Vermiform appendix (tissue), 1 donor: ENCODE measurements around a stretch of chr15.

DNA sequence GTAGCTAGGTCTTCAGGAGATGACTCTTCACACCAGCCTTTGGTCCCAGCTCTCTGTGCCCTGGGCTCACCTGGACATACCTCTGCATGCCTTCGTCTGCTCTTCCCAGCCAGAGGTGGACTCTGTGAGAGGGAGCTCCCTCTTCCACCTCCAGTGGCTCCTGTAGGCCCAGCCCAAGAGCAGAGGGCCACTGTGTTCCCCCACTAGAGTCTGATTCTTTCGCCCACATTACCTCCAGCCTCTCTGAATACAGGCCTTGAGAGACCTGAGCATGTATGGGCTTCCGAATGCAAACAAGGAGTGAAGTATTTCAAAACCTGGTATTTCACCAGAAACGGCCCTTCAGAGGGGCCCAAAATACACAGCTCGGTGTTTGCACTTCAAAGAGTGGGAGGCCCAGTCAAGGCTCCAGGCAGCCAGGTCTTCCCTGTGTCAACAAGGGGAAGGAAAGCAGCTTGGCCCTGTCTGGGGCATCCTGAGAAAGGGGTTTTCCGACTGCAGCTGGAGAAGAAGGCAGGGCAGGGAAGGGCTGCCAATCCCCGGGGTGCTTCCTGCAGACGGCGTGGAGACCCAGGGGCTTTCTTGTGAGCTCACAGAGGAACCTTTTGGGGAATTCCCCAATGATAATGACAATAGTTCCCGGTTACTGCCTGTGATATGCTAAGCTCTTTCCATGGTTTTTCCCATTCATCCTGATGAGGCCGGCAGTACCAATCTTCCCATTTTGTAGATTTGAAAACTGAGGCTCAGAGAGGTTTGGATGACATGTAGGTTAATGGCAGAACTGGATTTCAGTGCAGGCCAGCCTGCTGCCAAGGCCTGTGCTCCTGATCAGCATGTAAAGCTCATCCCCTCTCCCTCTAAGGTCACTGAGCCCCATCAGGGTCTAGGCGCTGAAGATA, 42.8 kb upstream of the TLE3 start:
- PRO-cap = no peak

GRCh38 chr15:70248643-70249063, 150.9 kb upstream of the TLE3 start:
- PRO-cap = no peak

DNA sequence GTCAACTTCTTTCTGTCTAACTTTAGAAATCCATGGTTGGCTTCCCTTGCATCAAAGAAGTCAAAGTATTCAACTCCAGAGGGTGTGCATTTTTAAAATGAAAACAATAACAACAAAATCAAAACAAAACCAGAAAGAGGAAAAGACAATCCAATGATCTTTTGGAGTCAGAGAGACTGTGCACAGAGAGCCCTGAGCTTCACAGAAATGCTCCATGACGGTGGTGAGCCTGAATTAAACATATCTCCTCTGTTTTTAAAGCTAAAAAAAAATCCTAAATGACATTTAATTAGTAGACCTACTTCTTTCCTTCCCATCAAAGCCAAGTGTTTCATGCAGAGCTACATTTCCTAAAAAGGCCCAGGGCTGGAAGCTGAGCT, 230.7 kb upstream of the TLE3 start:
- PRO-cap = no peak

DNA sequence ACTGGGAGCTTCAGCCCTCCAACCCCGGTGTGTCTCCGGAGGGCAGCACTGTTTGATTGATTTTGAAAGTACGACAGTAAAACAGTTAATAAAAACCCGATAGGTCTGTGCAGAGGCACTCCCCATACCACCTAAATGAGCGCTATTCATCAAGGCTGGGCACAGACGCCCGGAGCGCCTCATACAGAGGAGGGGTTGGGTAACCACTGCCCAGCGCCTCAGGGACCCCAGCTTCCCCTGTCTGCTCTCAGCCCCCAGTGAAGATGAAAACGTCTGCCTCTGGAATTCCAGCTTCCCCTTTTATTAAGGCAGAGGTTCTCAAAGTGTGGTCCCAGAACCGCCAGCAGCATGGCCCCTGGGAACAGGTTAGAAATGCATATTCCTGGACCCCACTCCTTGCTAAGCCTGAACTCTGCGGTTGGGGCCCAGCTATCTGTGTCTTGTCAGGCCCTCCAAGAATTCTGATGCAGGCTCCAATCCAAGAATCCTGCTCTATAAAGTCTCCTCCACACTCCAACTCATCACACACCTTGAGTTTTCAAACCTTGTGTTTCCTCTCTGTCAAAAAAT, 256.8 kb upstream of the TLE3 start:
- PRO-cap = unidirectional peak, minus-strand start at position 288 of the sequence

DNA sequence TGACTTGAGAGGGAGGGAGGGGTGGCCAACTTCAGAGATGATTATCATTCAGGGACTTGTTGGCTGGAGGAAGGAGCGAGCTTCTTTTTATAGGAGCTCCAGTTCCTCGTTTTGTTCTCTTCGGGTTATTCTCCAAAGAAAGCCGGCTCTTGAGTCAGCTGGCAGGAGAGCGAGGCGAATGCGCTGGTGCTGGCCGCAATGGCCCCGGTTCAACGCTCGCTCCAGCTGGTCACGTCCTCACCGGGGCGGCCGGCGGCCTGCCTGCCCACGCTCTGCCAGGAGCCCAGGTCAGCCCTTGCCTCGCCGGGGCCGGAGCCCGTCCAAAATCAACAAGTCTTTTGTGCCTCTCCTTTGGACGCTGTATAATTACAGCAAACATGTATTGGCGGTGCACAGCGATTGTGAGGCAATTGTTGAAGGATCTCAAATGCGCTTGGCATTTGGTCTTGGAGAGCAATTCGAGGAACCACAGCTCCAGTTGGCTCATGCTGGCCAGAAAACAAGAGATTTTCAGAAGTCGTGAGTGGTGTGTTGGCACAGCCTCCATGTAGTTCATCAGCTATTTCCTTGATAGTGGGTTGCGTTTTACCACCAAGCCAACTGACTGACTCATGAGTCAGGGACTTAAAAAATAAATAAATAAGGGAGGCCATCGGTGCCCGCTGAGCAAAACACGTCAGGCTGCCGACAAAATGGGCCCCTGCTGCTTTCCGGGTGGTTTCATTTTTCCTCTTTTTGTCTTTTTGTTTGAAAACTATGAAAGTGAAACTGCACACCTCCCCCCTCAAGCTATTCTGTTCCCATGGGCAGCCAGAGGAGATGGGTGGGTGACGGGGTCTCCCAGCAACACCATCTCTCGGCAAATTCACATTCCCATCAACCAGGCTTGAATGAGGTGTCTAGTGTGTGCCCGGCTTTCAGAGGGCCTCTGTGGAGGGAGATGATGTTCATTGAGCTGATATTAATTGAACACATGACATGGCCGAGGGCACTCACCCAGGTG, 288.4 kb downstream of the UACA start:
- PRO-cap = bidirectional peak, plus-strand start at position 665 of the sequence, minus-strand start at position 554 of the sequence

DNA sequence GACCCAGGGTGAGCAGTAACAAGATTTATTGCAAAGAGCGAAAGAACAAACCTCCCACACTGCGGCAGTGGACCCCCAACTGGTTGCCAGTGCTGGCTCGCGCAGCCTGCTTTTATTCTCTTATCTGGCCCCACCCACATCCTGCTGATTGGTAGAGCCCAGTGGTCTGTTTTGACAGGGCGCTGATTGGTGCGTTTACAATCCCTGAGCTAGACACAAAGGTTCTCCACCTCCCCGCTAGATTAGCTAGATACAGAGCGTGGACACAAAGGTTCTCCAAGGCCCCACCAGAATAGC, 176.9 kb downstream of the UACA start:
- PRO-cap = no peak

DNA sequence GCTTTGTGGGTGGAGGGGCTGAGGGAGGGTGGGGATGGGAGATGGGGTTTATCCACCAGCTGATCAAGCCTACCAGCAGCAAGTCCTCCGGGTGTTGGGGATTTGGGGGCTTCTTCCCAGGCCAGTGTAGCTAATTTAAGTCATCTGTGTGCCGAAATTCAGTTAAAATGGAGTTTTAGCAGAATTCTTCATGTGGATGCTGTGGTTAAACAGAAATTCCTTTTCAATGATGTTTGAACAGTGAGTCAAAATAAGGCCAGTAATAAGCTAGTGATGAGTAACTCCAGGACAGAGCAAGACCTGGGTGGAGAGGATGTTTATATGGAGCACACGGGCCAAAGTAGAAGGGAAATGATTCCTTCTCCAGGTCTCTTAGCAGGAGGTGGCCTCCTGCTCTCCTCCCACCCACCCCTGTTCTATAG, 31.9 kb upstream of the UACA start:
- PRO-cap = no peak

DNA sequence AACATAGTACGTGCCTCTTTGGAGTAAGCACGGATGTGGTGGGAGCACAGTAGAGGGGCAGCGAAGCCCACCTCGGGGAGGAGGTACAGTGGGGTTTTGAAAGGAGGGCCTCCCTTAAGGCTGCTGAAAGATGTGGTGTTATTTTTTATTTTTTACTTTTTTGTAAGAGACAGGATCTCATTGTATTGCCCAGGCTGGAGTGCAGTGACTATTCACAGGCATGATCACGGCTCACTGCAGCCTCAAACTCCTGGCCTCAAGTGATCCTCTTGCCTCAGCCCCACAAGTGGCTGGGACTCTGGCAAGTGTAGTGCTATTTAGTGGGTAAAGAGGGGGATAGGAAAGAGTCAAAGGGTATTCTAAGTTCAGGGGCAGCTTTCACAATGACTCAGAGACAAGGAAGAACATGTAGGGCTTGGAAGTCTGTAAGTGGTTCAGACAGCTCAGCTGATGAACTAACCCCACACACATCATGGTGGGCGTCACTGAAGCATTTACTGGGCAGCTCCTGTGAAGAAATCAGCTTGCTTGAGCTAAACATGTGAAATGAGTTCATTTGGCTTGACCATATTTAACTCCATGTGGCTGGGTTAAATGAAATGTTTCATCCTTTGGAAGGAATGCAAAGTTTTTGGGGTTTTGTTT, 34.7 kb upstream of the THSD4 start:
- PRO-cap = no peak

DNA sequence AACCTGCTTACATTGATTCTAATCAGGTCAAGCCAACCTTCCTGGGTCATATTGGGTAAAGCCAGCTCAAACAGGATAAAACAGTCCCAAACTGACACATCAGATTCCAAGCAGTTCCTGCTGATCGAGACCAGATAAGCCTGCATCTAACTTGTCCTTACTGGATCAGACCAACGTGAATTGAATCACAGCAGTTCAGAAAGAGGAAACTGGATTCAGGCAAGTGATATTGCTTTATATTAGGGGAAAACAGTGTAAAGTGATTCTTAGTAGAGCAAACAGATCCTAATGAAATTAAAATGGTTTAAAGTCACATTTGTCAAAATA, 18.5 kb upstream of the THSD4 start:
- PRO-cap = no peak

DNA sequence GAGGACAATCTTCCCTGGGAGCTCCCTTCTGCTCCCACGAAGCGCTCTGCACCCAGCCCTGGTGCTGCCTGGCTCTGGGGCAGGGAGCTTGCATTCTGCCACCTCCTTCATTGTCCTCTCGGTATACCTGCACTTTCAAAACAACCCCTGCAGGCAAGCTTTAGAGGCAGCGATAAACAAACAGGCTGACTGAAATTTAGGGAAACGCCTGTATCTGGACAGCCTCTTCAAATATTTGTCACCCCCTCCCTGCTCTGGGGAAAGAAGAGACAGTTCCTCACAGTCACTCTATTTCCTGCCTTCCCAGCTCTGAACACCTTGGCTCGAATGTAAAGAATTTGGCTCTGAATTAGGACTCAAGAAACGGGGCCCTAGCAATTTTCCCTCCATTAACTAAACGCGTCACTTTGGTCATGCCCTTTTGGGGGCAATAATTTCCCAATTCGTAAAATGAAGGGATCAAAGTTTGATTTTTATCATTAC, 991 bp upstream of the THSD4 start:
- PRO-cap = no peak

DNA sequence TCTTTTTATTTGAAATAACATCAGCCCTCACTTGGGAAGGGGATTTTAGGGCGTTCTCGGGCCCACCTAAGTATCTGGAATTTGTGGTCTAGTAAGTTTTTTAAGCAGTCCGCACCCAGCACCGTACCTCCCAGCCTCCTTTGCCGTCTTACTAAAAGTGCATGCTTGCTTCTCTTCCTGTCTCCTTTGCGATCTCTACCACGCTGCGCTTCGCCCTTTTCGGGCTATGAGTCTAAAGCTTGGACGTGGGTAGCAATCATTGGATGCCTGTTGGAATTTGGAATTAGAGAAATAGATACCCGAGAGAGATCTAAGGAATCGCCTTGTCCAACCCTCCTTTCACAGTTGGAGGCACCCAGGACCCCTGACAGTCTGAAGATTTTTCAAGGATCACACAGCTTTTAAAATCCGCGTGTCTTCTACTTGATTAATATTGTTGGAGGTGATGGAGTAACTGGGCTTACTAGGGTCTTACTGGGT, 1.2 kb downstream of the THSD4 start:
- PRO-cap = no peak

GRCh38 chr15:71135626-71135909, 20.3 kb downstream of the THSD4 start:
- PRO-cap = no peak

GRCh38 chr15:71214143-71214568, 98.9 kb downstream of the THSD4 start:
- PRO-cap = no peak

- PRO-cap = no peak
These were observed 122.4 kb downstream of the THSD4 start for GRCh38 chr15:71237585-71238062.

DNA sequence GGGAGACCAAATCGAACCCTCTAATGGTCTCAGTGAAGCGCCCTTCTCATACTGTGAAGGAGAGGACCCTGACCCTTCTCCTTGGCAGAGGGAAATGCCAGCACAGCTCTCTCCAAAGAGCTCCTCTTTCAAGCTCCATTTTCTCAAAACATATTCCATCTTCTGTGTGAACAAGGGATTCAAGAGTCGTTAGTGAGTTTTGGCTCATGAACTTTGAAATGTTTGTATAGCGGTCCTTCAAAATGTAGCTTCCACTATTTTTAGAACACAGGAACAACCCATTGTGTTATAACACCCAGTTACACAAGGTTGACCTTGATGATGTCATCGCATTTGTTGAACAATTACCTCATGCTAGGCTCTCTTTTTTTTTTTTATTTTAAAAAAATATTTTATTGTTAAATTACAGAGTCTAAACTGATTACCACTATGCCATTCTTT, 251.6 kb downstream of the THSD4 start:
- PRO-cap = no peak

GRCh38 chr15:71508004-71508668, 302.2 kb upstream of the NR2E3 start:
- PRO-cap = no peak

GRCh38 chr15:71515378-71515599, 295.1 kb upstream of the NR2E3 start:
- PRO-cap = no peak

- PRO-cap = no peak
These were observed 63.7 kb upstream of the NR2E3 start for GRCh38 chr15:71746628-71747127.

DNA sequence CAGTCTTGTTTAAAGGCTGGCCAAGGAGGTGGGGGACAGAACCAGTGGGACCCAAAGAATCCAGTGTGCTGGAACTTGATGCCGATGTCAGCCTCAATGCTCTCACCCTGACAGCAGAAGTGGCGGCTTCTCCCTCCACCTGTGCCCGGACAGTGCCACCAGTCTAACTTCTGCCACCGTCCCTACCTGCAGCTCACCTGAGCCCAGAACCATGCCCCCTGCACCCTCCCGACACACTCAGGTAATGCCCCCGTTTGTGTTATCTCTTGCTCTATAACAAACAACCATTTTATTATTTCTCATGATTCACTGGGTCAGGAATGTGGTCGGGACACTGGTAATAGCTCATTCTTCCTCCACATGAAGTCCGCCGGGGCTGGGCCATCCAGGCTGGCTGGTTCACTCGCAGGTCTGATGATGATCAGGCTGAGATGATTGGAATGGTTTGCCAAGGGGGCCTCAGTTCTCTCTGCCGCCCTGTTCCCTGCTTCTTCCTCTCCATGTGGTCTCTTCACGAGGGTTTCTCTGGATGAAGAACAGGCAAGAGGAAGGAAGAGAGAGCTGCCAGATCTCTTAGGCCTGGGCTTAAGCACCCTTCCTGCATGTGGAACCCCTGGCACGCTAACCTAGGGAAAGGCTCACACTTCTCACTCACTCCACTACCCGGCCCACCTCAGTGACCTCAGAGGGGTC, 20.3 kb upstream of the NR2E3 start:
- PRO-cap = no peak

- PRO-cap = no peak
These were observed 29.4 kb downstream of the GRAMD2A start for GRCh38 chr15:72167857-72168844.